Placental pericyte (primary cell): ENCODE measurements around a stretch of chr3.

- CAGE, long polyA plus RNA: no peak
These were observed 223.0 kb downstream of the FOXP1 start for GRCh38 chr3:71360473-71361021.

DNA sequence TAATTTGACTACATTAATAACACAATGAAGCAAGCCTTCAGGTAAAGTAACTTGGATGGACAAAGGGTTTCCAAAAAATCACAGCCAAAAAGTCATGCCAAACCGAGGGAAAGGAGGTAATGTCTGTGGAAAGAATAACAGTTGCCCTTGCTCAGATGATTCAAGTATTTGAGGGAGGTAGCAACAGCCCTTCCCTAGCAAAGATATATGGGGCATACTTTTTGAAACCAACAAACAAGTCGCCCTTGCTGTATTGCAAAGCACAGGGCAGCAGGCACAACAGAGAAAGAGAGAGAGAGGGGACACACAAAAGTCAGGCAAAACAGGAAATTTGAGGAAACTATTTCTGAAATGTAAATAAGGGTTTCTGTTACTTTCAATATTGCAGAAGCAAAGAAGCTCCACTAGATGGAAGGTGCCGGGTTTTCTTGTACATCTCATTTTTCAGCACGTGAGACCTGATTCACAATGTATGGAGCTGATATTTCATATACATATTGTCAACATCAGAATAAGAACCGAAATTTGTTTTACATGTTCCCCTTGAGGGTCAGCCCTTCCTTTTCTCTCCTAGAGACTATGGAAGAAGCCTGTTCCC lies 127.5 kb downstream of the FOXP1 start:
- CAGE, long polyA plus RNA: no peak

DNA sequence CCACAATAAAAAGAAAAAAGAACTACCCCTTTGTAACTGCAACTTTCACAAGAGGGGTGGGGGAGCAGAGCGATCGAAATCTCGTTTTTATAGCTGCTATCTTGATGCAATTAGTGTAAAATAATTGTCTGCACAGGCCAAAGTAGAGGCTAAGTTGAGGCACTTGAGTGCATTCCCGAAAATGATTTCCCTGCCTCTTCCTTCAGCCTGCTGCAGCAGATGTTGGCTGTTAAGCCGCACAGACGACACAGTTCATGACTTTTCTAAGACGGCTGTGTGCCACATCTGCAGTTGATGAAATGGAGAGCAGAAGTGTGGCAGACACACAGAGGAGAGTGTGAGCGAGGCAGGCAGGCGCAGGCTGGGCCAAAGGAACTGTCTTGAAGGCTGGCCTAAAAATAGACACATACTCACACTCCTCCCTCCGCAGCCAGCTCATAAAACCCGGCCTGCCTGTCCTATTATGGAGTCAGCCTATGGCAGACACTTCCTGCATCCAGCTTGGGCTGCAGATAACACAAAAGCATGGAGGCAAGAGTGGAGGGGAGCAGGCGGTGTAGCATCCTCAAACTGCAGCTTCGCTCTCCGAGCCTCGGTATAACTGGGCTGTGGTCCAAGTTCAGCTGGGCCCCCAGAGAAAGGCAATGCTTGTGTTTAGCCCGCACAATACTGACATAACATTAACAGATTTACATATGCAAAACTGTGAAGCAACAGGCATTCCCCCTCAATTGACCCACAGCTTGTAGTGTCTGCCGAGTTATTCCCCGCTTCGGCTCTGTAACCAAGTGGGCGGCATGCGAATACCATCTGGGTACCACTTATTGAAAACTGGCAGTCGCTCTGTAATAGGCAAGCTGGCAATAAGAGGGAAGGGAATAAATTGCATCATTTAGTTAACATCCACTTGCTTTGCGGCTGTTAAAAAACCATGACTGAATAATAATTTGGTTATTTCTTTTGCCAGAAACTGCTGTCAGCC lies 40.9 kb downstream of the FOXP1 start:
- CAGE, long polyA plus RNA: no peak

- CAGE, long polyA plus RNA: no peak
These were observed 773 bp upstream of the FOXP1 start for GRCh38 chr3:71583872-71585130.

GRCh38 chr3:71689833-71690600 lies 35.2 kb downstream of the EIF4E3 start:
- CAGE, long polyA plus RNA: no peak

DNA sequence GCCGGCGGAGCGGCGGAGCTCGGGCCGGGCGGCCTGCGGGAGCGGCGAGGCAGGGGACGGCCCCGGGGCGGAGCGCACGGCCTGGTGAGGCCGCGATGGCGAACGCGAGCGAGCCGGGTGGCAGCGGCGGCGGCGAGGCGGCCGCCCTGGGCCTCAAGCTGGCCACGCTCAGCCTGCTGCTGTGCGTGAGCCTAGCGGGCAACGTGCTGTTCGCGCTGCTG lies 210 bp downstream of the GPR27 start:
- CAGE, long polyA plus RNA: no peak

- CAGE, long polyA plus RNA: no peak
These were observed 1.5 kb downstream of the GPR27 start for GRCh38 chr3:71755224-71755557.

- CAGE, long polyA plus RNA: no peak
These were observed 246.5 kb upstream of the PROK2 start for GRCh38 chr3:72031432-72031884.

GRCh38 chr3:72304015-72304550 lies 519.1 kb upstream of the PROK2 start:
- CAGE, long polyA plus RNA: no peak

DNA sequence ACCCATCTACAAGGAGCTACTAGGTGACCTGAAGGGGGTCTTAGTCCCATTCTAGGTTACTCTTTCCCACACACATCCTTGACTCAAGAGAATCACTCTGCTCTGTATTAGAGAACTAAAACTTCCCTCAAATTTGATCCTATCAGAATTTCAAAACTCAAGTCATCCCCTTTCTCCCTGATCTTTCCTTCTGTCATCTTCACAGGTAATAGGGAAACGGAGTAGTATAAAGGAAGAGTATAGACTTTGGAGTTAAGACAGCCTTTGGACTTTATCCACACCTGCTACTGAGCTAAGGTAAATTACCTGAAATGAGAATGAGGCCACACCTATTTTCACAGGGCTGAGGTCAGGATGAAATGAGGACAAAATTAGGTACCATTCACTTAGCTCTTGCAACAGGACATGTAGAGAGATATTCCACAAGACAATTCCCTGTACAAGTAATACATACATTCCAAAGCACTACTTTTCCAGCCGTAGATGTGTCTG lies 462.0 kb downstream of the SHQ1 start:
- CAGE, long polyA plus RNA: no peak

DNA sequence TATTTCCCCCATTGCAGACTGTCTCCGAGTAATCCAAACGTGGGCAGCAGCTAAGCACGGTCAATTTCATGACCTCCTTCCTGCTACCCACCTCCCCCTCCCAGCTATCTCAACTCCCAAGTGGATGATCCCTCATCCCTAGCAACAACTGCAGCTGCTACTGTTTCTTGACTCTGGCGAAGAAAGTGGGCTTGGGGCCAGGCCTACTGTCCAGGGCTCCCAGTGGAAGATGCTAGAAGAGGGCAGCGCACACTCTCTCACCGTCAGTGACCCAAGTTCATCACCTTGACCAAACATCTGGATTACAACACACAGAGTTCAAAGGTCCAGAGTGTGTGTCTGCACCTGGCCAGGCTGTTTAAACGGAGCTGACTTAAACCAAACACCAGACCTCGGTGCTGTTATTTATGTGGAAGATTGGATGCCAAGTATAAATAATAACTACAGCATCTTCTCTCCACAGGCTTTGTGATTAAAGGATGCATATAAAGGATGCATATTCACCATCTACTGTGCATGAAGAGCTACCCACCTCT lies 385.6 kb downstream of the SHQ1 start:
- CAGE, long polyA plus RNA: no peak

DNA sequence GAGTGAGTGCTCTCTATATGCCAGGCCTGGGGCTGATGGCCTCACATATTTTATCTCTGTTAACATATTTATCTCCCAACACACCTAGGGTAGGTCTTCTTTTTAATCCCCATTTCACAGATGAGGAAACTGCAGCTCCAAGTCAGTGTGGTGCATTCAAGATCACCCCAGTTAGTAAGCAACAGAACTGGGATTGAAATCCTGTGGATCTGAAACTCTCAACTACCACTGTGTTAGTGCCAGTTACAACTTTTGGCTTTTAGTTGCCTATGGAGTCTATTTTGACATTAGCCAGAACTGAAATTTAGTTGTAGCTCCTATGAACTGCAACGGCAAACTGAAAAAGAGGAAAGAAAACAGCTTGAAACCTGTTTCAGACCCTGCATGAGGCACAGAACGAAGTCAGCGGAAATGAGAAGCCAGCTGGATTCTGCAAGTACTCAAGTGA lies 352.4 kb downstream of the SHQ1 start:
- CAGE, long polyA plus RNA: no peak

DNA sequence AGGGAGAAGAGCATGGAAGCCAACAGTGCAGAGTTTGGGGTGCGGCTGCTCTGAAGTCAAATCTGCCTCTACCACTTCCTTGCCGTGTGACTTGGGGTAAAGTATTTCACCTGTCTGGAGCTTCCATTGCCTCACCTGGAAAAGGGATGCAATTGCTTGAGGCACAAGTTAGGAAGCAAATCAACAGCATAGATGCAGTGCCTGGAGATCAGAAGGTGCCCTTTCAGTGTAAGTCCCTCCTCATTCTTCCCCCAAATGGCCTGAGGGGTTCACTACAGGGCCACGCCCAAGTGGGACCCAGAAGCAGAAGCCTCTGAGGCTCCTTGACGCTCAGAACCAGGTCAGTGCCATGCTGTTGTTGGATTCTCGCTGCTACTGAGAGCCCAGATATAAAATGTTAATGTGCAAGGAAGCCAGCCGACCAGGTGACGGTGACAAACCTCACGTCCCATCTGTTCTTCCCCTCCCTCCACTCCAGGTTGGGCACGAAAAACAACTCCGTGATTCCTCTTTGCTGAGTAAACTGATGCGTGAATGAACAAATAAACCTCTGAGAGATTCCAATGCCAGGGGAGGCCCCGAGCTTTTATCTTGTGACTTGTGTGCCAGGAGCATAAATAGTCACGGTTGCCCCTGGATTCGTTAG lies 119.6 kb downstream of the SHQ1 start:
- CAGE, long polyA plus RNA: no peak

DNA sequence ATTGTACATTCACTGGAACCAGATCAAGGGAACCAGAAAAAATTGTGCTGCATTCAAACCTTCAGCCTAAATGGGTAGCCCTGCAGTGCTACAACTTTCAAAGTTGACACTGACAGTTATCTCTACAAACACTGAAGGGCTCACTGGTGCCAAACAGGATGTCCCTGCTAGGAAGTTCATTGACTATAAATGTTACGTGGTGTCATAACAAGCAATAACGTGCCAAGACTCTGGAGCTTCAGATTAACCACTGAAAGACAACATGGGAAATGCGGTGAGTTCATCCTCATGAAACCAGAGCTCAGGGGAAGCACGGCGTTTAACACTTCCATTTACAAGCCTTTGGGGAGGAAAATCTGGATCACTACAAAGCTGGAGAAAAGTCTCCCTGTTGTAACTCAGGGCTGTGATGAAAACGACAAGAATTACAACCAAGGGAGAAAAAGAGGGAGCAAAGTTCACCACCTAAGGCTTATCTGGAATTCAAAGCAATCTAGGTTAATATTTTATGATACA lies 27.1 kb downstream of the SHQ1 start:
- CAGE, long polyA plus RNA: no peak

- CAGE, long polyA plus RNA: no peak
These were observed 26.7 kb downstream of the SHQ1 start for GRCh38 chr3:72821600-72821869.

- CAGE, long polyA plus RNA: no peak
These were observed 1.1 kb downstream of the GXYLT2 start for GRCh38 chr3:72888831-72889472.

DNA sequence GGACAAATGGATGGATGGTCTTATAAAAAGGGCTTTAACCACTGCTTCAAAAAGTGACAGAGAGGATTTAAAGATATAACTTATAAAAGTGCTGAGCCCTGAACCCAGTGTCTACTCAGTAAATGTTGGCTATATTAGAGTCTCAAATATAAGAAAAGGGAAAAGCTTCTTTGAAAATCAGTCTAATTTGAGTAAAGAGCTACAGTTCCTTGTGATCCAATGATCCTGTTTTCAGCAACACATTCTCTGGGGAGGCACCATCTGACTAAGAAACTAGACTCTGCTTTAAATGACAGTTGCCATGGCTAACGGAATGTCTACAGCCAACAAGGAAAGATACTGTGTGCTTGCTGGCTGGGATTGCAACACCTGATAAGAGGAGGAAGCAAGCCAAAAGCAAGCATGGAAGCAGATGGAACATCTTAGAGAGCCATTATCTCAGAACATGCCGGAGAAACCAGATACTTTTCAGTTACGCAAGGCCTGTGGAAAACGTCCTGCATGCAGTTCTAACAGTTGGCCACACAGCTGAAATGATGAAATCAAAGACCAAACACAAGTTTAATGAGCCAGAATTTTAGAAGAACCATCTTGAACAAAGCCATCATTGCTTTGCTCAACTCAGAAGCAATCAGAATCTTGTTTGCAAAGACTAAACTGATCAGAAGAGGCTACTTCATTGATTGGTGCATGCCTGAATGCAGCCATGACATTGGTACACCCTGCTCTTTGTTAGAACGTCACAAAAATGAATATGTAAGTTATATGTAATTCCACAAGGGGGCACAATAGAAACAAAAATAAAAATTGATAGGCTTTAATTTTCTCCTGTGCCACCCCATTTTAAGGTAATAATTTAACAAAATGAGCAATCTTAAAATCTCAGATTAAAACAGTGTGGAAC lies 50.7 kb downstream of the GXYLT2 start:
- CAGE, long polyA plus RNA: no peak

DNA sequence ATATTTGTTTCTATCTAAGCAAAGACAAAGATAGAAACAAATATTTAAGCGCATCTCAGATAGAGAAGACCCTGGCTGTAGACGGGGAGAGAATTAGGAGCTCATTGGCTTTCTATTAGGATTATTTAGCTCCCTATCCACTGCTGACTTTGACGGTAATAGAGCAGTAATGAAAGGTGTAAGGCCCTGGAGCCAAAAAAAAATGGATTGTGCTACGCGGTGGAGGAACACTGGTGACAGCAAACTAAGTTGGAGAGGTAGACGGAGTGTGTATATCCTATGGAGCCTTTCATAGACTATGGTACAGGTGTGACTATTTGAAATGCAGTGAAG lies 49.5 kb upstream of the PPP4R2 start:
- CAGE, long polyA plus RNA: no peak

- CAGE, long polyA plus RNA: no peak
These were observed 191.0 kb downstream of the PDZRN3 start for GRCh38 chr3:73433596-73434234.

GRCh38 chr3:73569385-73570017 lies 55.2 kb downstream of the PDZRN3 start:
- CAGE, long polyA plus RNA: no peak